Neuron (in vitro differentiated cells): ENCODE results near the gene EPS15.

DNA sequence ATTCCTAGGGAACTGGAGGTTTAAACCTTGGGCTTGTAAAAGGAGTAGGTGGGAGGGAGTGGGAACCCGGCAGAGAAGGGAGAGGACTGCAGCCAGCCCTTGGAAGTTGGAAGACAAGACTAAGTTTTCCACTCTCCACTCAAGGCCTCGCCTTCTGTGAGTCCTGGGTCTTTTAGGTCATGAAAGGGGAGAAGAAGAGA, 247.1 kb downstream of the FOXD2 start:
- PRO-cap = no peak

GRCh38 chr1:47726283-47726725, 270.9 kb downstream of the TRABD2B start:
- PRO-cap = no peak

GRCh38 chr1:47808665-47809143, 188.5 kb downstream of the TRABD2B start:
- PRO-cap = no peak

GRCh38 chr1:47996025-47997029, 858 bp downstream of the TRABD2B start:
- PRO-cap = no peak

DNA sequence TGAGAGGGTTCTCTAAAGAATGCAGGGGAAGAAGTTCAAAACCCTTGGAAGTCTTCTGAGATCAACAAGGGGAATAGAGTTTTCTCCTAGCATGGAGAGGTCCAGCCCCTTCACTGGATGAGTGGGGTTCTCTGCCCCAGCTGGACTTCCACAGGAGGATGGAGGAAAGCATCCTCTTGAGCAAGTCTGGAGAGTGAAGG, 1.1 kb downstream of the SPATA6 start:
- PRO-cap = no peak

DNA sequence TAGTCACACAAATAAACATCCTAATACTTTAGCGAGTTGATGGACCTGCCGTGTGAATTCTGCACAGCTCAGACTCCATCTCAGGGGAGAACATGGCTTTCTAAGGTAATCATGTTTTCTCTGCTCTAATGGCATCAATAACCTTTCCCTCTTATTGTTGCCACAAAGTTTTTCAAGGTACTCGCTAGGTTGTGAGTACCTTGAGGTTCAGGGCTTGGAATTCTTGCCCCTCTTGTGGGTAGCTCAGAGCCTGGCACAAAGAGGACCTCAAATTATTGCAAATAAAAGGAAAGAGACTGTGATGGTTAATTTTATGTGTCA, 55.6 kb upstream of the BEND5 start:
- PRO-cap = no peak

DNA sequence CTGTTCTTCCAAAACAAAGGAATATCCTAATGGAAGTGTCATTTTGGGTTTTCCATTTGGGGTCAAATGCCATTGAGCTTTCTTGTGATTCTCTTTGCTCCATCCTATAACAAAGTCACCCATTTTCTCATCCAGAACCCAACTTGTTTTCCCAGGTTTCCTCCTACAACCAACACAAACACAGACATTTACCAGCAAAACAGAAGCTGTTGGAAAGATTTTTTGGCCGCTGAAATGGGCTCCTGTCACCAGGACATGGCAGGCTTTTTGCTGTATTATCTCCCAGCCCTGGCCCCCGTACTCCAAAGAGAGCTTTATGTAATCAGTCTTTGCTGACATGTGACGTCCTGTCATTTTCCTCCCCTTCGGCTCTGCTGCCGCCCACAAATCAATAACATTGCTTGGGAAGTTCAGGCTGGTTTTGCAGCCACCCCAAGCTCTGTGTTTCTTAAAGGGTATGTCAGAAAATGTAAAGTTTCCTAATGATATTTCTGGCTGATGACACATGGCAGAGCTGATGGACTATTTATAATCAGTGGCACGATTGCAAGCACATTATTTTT, 66.9 kb downstream of the ELAVL4 start:
- PRO-cap = no peak

DNA sequence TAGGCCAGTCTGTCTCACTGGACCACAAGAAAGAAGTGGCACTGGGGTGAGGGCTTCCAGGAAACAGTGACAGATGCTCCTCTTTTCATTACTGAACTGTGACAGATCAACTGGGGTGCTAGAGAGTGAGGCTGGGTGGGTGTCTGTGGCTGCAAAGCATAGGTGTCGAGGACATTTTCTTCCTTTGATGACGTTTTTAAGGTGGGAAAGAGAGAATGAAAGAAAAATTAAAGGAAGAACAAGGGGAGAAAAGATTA, 27.7 kb upstream of the DMRTA2 start:
- PRO-cap = no peak

DNA sequence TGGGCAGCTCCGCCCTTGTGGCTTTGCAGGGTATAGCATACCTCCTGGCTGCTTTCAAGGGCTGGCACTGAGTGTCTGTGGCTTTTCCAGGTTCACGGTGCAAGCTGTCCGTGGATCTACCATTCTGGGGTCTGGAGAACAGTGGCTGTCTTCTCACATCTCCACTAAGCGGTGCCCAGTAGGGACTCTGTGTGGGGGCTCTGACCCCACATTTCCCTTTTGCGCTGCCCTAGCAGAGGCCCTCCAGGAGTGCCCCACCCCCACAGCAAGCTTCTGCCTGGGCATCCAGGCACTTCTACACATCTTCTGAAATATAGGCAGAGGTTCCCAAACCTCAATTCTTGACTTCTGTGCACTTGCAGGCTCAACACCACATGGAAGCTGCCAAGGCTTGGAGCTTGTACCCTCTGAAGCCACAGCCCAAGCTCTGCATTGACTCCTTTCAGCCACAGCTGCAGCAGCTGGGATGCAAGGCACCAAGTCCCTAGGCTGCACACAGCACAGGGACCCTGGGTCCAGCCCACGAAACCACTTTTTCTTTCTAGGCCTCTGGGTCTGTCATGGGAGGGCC, 204.6 kb downstream of the FAF1 start:
- PRO-cap = no peak

GRCh38 chr1:50821855-50822294, 138.2 kb downstream of the FAF1 start:
- PRO-cap = no peak

GRCh38 chr1:50985070-50985708, 15.1 kb downstream of the CDKN2C start:
- PRO-cap = no peak

- PRO-cap = no peak
These were observed 25.8 kb upstream of the RNF11 start for GRCh38 chr1:51210299-51210664.

DNA sequence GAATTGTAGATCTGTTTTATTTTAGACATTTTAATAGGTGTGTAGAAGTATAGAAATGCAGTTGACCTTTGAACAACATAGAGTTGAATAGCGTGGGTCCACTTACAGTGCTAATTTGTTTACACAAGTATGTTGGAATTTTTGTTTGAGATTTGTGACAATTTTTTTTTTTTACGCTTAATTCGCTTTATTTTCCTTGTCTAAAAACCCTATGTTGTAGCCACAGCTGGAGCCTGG, 14.2 kb downstream of the RNF11 start:
- PRO-cap = no peak

GRCh38 chr1:51270889-51271737, 35.0 kb downstream of the RNF11 start:
- PRO-cap = no peak

GRCh38 chr1:51326792-51327398, 3.5 kb downstream of the TTC39A start:
- PRO-cap = no peak

- PRO-cap = bidirectional peak, plus-strand start at chr1:51519044, minus-strand start at chr1:51519054
These were observed at the start of gene EPS15 for GRCh38 chr1:51519008-51519622. Gene EPS15, minus strand, starts transcription at chr1:51519266.

- PRO-cap = no peak
These were observed 44.6 kb upstream of the OSBPL9 start for GRCh38 chr1:51572226-51572779.

- PRO-cap = no peak
These were observed 17.6 kb downstream of the OSBPL9 start for GRCh38 chr1:51634464-51634888.

DNA sequence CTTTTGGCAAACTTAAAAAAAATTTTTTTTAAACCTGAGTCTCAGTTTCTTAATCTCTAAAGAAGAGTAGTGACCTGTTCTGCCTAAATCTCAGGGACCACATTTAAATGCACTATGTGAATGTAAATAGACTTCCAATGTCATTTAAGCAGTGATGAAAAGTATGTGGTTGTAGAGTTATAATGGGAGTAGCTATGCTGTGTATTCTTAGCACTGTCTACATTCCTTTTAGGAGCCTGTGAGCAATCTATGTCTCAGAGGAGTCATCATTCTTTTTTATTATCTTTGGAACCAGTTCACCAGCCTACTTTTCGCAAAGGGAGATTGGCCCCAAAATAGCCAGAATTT, 44.1 kb downstream of the OSBPL9 start:
- PRO-cap = no peak

- PRO-cap = no peak
These were observed 17.1 kb downstream of the CC2D1B start for GRCh38 chr1:52348494-52349680.